ENCODE data around the genes NOA1, ADGRL3 and UGT2B11.

DNA sequence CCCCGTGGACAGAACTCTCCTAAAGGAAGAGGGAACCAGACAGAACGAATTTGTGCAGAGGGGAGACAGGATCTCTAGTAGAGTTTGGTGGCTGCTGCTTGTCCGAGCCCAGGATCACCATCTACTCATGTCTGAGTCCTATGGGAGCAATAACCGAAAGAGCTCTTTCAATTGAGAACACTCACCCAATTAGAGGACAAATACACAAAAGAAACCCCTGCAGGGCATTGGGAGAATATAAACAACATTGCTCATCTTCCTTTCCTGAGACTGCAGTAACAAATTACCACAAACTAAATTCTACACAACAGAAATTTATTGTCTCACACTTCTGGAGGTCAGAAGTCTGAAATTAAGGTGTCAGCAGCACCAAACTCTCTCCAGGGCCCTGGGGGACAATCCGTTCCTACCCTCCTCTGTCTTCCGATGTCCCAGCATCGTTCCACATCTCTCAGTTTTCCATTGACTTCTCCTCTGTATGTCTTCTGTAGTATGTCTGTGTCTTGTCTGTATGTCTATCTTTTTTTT lies 65.5 kb downstream of the SPINK2 start:
- RRBS = no CpG with 5 or more reads among the region's 7 CpGs

DNA sequence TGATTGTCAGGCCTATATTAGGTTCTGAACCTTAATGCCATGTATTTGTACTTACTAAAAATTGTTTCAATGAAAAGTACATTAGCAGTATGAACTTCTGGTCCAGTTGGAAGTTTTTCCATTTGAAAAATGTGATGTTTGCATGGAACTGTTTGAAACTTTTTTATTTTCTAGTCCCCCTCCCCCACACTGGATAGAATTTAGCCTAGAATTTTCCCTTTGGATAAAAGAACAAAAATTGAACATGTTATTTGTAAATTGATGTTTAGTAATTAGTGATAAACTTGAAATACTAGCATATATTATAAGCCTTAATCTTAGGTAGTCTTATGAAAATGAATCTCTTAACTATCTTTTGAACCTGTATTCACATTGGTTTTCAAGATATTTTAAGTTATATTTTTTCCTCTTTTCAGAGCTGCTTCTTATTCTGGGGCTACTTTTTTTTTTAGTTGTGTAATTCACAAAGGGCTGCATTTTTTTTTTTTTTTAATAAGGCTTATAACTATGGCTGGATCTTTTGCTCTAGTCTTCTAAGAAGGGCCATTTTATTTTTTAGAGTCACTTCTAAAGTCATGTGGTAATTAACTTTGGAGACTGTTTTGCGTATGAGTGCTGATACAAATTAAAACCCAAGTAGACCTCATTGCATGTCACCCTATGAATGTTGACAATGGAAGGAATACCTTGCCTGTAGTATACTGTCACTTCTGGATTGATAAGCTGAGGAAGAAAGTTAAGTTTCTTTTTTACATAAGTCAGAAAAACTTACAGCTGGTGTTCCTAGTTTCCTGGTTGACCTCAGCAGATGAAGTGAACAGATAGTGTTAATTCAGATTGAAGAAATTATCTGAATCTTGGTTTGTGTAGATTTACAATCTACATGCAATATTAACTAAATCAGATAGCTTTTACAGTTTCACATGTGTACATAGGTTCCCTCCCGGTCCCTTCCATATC lies 27.1 kb downstream of the REST start:
- RRBS = no CpG with 5 or more reads among the region's 2 CpGs

GRCh38 chr4:56977367-56977945 lies at the start of gene NOA1:
Gene NOA1 (minus strand): TSS chr4:56977606.
- RRBS = no CpG with 5 or more reads among the region's 41 CpGs

DNA sequence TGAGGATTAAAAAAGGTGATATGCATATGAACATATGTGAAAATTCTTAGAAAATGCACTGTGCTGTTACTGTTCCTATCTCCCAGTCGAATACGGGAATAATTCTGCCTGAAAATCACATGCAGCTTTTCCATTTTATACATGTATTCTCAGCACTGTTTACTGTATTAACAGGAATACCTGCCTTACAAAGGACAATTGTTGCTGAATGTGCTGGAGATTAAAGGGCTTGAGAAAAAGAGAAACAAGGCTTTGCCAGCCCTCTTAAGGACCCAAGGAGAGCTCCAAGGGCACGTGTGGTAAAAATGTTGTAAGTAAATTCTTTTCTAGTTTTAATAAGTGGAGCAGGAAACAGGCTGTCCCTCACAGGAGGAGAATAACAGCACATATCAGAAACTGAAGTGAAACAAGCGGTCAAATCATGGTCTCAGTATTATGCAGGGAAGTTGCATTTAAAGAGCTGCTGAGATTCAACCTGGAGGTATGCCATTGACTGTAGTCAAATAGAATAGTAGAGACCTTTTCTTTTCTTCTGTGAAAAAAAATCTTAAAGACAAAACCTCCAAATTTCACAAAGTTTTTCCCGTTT lies 18.5 kb downstream of the IGFBP7 start:
- RRBS = no CpG with 5 or more reads among the region's 5 CpGs

DNA sequence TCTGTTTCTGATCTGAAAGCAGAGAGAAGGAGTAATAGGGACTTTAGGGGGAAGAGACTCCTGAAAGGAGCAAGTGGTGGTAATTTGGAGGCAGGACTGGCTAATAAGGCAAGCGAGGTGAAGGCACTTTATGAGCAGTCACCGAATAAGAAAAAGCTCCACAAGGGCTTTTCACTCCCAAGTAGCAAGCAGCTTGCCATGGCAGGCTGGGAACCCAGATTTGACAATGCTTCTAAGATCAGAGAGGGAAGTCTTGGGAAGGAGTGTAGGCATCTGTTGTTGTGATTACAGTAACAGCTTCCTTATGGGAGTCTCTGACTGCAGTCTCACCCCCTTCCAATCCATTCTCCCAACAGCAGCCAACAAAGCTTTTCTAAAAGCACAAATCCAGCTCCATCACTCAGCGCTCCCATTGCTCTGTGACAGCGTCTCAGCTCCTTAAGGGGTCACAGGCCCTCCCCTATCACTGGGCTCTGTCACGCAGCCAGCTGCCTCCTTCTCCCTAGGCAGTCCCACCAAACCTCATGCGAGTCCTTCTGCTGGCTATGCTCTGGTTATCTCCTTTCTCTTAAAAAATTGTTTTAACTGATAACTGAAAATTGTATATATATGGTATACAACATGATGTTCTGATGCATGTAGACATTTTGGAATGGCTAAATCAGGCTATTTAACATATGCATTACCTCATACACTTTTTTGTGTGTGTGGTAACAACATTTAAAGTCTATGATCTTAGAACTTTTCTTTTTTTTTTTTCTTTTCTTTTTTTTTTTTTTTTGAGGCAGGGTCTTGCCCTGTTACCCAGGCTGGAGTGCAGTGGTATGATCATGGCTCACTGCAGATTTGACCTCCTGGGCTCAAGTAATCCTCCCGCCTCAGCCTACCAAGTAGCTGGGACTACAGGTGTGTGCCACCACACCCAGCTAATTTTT lies 7.0 kb downstream of the IGFBP7 start:
- RRBS = no CpG with 5 or more reads among the region's 7 CpGs

DNA sequence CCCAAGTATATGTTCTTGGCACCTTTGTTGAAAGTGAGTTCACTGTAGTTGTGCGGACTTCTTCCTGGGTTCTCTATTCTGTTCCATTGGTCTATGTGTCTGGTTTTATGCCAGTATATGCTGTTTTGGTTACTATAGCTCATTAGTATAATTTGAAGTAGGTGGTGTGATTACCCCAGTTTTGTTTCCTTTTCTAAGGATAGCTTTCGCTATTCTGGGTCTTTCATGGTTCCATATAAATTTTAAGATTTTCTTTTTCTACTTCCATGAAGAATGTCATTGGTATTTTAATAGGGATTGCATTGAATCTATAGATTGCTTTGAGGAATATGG lies 635.2 kb upstream of the ADGRL3 start:
- RRBS = no CpG with 5 or more reads among the region's 2 CpGs

- RRBS = 42% methylated on average over 9 of the region's 71 CpGs
Observed at GRCh38 chr4:61200243-61200816, at the start of gene ADGRL3. Gene ADGRL3 (plus strand): TSS chr4:61200326.

- RRBS = no CpG with 5 or more reads among the region's 21 CpGs
Observed at GRCh38 chr4:61646994-61647614, 447.0 kb downstream of the ADGRL3 start.

GRCh38 chr4:65333104-65333545 lies 337.2 kb downstream of the EPHA5 start:
- RRBS = no CpG with 5 or more reads among the region's 2 CpGs

- RRBS = no CpG with 5 or more reads among the region's 31 CpGs
Observed at GRCh38 chr4:65998396-65999467, 328.4 kb upstream of the EPHA5 start.

DNA sequence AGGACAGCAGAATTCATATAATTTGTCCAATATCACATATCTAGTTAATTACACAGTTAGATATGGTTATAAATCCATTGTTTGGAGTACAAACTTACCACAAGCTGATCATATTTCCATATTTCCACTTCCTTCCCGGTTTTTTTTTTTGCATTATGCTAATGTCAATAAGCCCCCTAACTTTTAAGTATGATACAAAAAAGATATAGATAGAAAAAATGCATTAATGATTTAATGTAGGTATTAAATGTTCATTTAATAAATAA lies 569.1 kb upstream of the EPHA5 start:
- RRBS = no CpG with 5 or more reads among the region's 1 CpG

- RRBS = no CpG with 5 or more reads among the region's 6 CpGs
Observed at GRCh38 chr4:67543939-67544475, 1.3 kb downstream of the CENPC start.

- RRBS = no CpG with 5 or more reads among the region's 2 CpGs
Observed at GRCh38 chr4:67581518-67581854, 23.0 kb downstream of the STAP1 start.

GRCh38 chr4:68576341-68576540 lies 119 bp upstream of the UGT2B17 start:
- RRBS = no CpG with 5 or more reads among the region's 1 CpG

DNA sequence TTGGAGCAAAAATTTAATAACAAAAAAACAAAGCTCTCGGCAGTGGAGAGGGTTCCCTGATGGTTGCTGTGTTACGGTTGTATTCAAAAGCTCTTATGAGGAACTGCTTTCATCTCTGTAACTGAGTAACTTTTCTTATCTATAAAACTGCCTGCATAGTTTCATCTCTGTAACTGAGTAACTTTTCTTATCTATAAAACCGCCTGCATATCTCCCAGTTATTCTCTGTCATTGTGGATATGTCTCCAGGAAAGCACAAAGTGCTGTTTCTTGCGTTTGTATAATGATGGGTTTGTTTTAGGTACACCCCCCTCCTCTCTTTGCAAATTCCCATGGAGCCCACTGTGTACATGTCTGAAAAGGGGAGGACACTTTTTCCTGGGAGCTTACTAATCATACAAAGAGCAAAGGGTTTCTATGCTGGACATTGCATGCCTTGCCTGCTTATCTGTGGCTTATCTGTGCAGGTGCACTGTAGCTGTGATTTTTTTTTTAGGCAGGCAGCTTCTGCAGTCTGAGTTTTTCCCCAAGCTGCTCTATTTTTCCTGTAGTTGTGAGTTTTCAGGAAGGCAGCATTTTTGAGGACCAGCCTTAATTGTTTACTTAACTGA lies 62.6 kb upstream of the UGT2B15 start:
- RRBS = no CpG with 5 or more reads among the region's 4 CpGs

GRCh38 chr4:69116515-69117003 lies 20.3 kb downstream of the UGT2B7 start:
- RRBS = no CpG with 5 or more reads among the region's 2 CpGs

- RRBS = no CpG with 5 or more reads among the region's 2 CpGs
Observed at GRCh38 chr4:69214465-69214825, at the start of gene UGT2B11. Gene UGT2B11 (minus strand): TSS chr4:69214748.

Data from GM12892 (cell line).